Natural killer cell (primary cell): Measurements from ENCODE around the genes LCNL1, RNF208 and TOR4A.

DNA sequence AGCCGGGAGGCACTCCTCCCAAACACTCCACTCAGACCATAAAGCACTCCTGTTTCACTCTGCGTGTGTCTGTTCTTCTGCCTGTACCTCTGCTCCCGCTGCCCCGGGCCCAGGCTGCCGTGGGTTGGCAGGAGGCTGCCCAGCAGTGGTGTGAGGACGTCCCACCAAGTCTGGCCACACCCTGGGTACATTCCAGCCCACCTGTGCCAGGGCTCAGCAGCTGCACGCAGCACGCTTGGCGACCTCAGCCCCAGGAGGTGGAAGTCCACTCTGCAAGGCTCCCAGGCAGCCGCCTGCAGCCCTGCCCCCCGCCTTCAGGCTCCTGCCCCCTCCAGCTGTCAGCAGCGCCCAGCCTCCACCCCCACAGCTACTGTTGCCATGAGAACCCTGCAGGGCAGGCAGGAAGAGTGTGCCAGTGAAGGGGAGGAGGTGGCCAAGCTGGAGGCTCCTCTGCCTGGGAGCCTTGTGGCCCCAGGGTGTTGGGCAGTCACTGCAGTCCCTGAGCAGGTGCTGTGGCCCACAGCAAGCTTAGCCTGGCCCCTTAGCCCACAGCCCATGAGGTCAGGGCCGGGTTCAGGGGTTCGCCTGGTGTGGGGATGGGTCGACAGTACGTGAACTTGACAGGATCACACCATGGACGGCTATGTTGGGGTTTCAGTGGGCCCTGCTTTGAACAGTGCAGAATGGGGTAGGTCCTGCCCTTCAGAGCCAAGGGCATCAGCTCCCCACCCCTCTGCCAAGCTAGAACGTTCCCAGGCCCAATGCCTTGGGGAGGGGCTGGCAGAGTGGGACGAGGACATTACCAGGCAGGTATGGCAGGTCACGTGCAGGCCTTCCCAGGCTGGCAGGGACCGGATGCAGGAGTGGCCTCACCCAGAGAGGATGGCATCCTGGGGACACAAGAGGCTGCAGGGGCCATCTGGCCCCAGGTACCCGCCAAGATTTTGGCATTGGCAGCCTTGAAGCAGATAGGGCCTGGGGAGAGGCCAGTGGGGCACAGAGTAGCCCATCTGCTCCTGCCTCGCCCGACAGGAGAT lies 834 bp upstream of the AJM1 start:
- PRO-cap, result no peak

- PRO-cap, result no peak
Measured at GRCh38 chr9:136946753-136947865, 2.1 kb downstream of the C8G start.

- PRO-cap, result no peak
Measured at GRCh38 chr9:136975651-136976100, 1.6 kb upstream of the PTGDS start.

GRCh38 chr9:136982391-136983172 lies at the start of gene LCNL1:
Gene LCNL1, plus strand, starts transcription at chr9:136982993.
- PRO-cap, result no peak

- PRO-cap, result no peak
Measured at GRCh38 chr9:137115682-137116408, 1.3 kb upstream of the DPP7 start.

- PRO-cap, result no peak
Measured at GRCh38 chr9:137150063-137150380, 11.1 kb downstream of the GRIN1 start.

- PRO-cap, result no peak
Measured at GRCh38 chr9:137161735-137162869, 7.7 kb downstream of the LRRC26 start.

GRCh38 chr9:137194778-137195558 lies 5.6 kb downstream of the TPRN start:
- PRO-cap, result no peak

GRCh38 chr9:137207196-137207714 lies 1.8 kb downstream of the NDOR1 start:
- PRO-cap, result no peak

DNA sequence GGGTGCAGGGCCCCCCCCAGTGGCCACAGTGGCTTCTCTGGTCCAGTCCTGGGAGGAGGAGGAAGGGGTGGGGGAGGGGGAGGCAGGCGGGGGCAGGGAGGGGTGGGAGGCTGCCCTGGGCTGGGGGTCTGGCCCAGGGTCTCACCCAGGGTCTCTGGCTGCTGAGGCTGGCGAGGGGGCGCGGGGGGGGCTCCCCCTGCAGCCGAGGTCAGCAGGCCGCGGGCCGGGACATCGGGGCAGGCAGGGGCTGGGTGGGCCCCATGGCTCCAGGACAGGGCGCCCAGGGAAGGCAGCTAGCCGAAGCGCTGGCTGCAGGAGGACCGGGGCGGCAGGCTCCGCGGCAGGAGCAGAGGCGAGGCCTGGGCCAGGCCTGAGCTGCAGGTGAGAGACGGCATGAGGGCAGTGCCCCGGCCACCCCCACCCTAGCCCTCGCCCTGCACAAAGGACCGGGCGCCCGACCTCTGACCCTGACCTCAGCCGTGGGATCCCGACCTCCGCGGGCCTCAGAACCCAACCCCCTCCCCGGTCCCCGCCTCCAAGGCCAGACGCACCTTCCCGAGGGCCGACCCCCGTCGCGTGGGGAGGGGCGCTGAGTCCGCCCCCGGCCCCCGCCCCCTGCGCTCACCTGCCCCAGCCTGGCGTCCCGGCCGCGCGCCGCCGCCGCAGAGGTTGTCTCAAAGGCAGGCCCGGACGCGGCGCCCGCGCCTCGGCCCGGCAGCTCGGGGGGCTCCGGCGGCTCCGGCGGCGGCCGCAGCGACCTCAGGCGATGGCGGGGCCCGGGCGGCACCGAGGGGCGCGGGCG lies 475 bp downstream of the RNF208 start:
- PRO-cap, result no peak

- PRO-cap, result no peak
Measured at GRCh38 chr9:137222166-137222905, at the start of gene RNF208. Gene RNF208, minus strand, starts transcription at chr9:137222240.

DNA sequence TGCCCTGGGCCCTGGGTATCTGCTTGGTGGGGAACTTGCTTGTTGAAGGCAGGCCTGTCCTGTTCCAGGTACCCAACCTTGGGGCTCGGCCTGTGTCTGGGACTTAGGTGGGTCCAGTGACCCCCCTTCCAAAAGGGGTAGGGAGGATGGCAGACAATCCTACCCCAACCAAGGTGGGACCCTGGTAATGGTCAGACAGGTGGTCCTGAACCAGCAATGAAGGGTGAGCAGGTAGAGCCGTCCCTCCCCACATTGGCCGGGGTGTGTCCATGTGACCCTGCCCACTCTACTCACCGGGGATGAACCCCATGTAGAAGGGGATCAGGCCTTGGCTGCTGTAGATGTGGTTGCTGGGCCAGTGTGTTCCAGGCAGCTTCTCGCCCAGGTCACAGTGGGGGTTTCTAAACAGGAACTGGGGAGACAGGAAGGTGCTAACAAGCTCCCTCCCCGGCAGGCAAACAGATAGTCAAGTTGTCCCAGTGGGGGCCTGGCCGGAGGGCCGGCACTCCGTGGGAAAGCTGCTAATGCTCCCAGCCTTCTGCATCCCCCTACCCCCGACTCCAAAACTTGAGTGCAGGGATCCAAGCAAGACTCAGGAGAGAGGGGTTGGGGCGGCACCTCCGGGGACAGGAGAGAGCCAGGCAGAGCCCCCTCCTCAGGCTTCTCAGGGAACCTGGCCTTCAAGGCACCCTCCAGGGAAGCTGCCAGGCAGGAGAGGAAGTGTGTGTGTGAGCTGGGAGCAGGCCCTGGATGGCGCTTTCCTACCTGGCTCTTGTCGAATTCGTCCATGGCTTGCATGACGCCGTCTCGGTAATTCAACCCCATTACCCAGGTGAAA lies 3.0 kb downstream of the TUBB4B start:
- PRO-cap, result no peak

DNA sequence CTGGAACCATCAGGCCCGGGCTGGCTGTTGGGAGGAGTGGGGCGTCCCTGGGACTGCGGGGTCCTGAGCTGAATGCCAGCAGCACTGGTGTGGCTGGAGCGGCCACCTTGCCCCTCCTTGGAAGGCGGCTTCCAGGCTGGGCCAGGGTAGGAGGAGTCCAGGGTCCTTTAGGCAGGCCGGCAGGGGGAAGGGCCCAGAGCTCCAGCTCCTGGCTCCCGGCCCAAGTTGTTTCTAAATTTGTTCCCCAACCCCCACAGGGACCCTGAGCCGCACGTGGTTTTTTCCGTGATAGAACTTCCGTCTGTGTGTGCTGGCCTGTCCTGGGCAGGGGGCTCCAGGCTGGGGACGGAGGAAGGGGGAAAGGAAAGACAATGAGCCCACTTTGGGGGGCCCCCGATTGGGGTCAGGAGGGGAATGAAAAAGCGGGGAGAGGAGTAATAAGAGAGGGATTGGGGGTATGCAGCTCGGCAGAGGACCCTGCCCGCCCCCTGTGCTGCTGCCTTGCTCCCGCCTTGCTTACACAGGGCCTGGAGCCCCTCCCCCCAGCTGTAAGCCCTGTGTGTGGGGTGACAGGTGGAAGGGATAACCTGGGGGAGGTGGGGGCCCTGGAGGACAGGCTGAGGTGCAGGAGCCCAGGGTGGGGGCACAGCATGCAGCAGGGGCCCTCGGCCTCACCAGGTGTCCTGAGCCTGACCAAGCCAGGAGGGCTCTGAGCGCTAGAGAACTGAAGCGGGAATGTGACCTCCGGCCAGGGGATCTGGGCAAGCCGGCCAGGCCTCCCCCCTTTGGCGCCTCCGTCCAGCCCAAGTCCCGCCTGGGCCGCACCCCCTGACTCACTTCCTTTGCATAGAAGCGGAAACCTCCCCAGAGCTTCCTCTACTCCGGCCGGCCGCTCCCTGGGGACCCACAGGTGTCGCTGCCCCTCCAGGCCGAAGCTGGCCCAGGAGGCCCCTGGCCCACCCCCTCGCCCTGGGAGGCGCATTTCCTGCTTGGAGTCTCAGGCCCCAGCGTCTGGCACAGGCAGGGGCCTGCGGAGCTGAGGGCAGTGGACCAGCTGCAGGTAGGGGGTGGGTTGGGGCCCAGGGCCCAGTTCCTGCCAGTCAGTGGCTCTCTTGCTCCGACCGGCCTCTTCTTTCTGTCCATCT lies at the start of gene TOR4A:
TSS of gene TOR4A (plus strand) at position 879 of the 1,145 bp plus-strand sequence.
- PRO-cap, result unidirectional peak, plus-strand start at position 878 of the sequence

- PRO-cap, result no peak
Measured at GRCh38 chr9:137310357-137311018, 8.4 kb upstream of the NRARP start.

- PRO-cap, result no peak
Measured at GRCh38 chr9:137315495-137316048, 13.5 kb upstream of the NRARP start.

- PRO-cap, result no peak
Measured at GRCh38 chr9:137406802-137407575, 16.0 kb downstream of the EXD3 start.

DNA sequence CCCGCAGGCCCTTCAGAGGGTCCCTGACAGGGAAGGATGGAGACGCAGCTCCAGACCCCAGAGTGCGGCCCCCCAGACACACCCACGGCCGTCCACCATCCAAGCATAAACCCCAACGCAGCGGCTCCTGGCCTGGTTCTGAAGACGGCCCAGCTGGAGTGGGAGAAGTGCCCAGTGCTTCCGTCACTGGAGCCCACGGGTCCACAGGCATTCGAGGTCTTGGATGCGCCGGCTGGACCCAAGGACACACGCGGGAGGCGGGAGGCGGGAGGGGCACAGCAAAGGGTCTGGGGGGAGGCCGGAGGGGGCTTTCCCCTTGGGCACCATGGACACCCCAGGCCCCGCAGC lies 15.4 kb downstream of the EXD3 start:
- PRO-cap, result no peak

GRCh38 chr9:137416761-137417151 lies 6.2 kb downstream of the EXD3 start:
- PRO-cap, result no peak

DNA sequence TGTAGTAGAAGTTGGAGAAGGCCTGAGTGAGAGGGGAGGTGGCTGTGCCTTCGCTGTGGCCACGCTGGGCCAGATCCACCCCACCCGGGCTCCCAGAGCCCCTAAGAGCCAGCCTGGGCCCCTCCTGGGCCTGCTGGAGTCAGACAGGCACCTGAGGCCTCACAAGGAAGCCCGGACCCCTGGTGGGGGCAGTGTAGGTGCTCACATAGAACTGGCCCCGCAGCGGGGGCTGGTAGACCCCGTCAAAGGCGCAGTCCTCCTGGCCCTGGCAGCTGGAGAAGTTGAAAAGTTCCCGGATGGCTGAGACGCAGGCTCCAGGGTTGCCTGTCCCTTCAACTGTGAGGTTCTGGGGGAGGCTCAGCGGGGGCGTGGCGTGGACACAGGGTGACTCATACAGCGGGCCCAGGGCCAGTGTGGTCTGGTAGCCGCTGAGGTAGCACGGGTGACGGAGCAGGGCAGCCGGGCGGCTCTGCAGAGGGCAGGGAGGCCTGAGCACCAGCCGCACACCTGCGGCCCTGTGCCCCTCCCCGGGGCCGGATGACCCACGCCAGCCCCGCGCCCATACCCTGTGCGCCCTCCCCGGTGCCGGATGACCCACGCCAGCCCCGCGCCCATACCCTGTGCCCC lies 5.2 kb downstream of the ENTPD8 start:
- PRO-cap, result no peak

- PRO-cap, result no peak
Measured at GRCh38 chr9:137445744-137446528, 4.8 kb upstream of the ENTPD8 start.